Mesothelial cell of epicardium (in vitro differentiated cells): ENCODE measurements around the genes CNTLN and IFNA2.

DNA sequence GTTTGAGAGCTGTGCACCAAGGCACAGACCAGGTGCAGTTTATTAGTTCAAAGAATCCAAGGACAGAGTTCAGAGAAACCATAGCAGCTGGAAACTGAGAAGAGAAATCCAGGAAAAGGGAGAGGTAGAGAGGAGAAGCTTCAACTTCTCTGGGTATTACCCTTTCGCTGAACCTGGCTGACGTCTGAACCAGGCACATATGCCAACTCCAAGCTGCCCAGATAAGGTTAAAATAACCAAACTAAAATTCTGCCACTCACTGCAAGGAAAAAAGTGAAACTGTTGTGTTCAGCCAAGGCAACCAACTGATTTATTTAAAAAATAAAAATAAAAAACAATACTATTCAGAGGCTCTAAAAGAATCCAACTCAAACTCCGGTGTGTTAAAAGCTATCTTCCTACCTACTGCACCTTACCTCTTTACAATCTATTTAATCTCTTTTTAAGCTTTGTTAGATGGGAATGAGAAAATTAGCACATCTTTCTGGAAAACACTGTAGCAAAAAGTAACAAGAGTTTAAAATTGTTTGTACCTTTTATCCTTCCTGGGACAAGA, 23.6 kb upstream of the TTC39B start:
- PRO-cap, result no peak

DNA sequence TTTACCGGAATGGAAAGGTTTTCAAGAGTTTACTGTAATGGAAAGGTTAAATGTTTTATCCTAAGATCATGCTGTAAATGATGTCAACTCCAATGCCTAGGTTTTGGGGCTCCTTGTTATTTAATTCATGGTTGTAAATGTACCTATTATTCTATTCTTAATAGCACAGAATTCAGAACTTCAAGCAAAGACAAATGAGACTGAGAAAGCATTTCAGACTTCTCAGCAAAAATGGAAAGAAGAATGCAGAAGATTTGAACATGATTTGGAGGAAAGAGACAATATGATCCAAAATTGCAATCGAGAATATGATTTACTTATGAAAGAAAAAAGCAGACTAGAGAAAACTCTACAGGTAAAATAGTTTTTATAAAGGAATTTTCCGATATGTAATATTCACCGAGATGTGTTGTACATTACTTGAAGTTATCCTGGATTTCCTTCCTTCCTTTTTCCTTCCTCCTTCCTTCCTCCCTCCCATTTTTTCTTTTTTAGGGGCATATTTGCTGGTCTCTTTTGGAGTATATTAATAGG, 38.4 kb downstream of the CCDC171 start:
- PRO-cap, result no peak

GRCh38 chr9:16154510-16154982, 601.7 kb downstream of the CCDC171 start:
- PRO-cap, result no peak

GRCh38 chr9:16317077-16317350, 553.5 kb downstream of the BNC2 start:
- PRO-cap, result no peak

GRCh38 chr9:16985742-16986142, 115.3 kb upstream of the BNC2 start:
- PRO-cap, result no peak

- PRO-cap, result no peak
Observed at GRCh38 chr9:17073647-17074047, 61.2 kb upstream of the CNTLN start.

GRCh38 chr9:17134748-17135875, at the start of gene CNTLN:
CNTLN (plus strand) TSS chr9:17135040.
- PRO-cap, result unidirectional peak, plus-strand start at chr9:17135053

DNA sequence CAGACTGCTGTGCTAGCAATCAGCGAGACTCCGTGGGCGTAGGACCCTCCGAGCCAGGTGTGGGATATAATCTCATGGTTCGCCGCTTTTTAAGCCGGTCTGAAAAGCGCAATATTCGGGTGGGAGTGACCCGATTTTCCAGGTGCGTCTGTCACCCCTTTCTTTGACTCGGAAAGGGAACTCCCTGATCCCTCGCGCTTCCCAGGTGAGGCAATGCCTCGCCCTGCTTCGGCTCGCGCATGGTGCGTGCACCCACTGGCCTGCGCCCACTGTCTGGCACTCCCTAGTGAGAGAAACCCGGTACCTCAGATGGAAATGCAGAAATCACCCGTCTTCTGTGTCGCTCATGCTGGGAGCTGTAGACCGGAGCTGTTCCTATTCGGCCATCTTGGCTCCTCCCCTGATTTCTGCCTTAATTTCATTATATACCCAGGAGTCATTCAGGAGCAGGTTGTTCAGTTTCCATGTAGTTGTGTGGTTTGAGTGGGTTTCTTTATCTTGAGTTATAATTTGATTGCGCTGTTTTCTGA, 155.9 kb downstream of the CNTLN start:
- PRO-cap, result no peak

- PRO-cap, result no peak
Observed at GRCh38 chr9:17520780-17520979, 58.2 kb upstream of the SH3GL2 start.

DNA sequence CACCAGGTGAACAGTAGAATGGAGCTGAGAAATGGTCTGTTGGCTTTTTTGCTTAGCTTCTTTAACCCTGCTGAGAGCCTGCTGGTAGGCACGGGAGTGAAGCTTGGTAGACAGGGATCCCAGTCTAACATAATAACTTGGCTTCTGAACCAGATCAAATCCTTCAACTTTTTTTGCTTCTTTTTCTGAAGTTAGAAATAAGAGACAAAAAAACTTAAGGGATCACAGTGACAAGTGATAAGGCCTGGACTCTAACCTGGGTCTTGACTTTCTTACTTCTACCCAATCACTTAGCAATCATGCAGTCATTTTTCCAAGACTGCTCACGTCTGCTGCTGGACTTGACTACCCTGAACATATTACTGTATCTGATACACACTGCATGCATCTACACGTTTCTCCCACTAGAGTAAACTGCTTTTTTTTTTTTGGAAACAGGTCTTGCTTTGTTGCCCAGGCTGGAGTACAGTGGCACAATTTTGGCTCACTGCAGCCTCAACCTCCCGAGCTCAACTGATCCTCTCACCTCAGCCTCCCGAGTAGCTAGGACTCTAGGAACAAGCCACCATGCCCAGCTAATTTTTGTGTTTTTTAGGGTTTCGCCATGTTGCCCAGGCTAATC, 7.5 kb downstream of the PLIN2 start:
- PRO-cap, result no peak

DNA sequence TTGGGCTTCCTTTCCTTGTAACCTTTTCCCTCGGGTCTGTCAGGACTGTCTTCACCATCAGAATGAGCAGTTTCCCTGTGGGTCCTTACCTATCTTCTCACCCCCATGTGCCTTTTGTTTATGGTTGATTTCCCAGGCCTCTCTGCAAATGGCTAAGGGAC, 20.6 kb upstream of the PLIN2 start:
- PRO-cap, result no peak

DNA sequence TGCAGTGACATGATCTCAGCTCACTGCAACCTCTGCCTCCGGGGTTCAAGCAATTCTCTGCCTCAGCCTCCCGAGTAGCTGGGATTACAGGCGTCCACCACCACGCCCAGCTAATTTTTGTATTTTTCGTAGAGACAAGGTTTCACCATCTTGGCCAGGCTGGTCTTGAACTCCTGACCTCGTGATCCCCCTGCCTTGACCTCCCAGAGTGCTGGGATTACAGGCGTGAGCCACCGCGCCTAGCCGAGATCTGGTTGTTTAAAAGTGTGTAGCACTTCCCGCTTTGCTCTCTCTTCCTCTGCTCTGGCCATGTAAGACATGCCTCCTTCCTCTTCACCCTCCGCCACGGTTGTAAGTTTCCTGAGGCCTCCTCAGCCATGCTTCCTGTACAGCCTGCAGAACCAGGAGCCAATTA, 39.1 kb upstream of the PLIN2 start:
- PRO-cap, result no peak

- PRO-cap, result no peak
Observed at GRCh38 chr9:19230972-19231541, 564 bp downstream of the DENND4C start.

- PRO-cap, result no peak
Observed at GRCh38 chr9:19787994-19788488, 796 bp downstream of the SLC24A2 start.

- PRO-cap, result no peak
Observed at GRCh38 chr9:20297479-20298023, 324.7 kb downstream of the MLLT3 start.

GRCh38 chr9:20574799-20575406, 47.4 kb downstream of the MLLT3 start:
- PRO-cap, result no peak

GRCh38 chr9:21385310-21385750, at the start of gene IFNA2:
IFNA2 (minus strand) TSS chr9:21385398.
- PRO-cap, result no peak

GRCh38 chr9:21801679-21801996, 798 bp upstream of the MTAP start:
- PRO-cap, result no peak

DNA sequence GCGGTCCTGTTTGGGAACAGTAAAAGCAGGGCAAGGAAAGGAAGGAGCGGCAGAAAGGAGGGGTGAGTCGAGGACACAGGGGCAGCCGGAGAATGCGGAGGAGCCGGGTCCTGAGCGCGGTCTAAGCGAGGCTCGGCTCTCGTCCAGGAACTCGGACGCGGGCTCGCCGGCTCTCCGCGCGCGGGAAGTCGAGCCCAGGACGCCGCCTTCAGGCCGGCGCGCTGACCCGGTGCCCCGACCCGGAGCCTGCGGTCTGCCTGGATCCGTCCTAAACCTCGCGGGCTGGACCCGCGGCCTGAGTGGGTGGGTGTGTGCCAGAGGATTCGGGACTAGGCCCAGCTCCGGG, 13.5 kb downstream of the CDKN2B start:
- PRO-cap, result no peak

- PRO-cap, result no peak
Observed at GRCh38 chr9:23537252-23538587, 288.3 kb downstream of the ELAVL2 start.